Colic lymph node (tissue), 1 donor: Measurements from ENCODE around the gene FLT4.

DNA sequence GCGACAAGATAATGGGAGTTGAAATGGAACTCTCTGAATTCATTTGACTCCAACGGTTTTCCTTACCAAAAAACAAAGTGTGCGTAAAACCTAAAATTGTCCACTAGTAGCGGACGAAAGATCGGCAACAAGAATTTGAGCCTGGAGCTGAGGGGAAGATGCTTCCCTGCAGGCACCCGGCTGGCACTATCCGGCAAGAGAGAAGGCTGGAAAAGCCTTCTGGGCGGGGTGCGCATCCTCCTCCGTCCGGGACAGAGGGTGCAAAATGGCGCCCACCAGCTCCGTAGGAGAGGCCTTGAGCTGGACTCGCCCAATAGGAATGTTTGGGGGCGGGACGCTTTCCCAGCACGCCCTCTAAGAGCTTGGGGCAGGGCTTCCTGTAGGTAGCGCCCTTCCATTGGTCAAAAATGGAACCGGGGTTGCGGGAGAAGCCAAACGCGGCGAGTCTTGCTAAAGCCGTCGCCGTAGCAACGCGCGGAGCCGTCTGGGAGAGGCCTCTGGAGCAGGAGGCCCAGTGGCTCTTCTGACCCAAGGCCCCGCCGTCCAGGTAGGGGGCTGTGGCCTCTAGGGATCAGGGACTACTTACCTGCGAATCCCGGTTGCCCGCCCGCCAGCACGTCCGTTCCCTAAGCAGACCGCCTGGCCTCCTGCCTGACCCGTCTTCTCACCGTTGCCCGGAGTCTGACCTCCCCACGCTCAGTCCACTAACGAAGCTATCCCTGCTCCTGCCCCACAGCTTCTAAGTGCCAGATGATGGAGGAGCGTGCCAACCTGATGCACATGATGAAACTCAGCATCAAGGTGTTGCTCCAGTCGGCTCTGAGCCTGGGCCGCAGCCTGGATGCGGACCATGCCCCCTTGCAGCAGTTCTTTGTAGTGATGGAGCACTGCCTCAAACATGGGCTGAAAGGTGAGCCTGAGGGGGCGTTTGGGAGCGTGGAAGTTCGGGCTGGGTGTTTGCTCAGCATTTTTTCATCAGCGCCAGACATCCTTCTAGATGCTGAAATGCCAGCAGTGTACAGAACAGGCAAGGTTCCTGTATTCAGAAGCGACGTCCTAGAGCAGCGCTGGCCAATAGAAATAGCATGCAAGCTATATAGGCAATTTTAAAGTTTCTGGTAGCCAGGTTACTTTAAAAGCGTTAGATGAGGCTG is 9.3 kb downstream of the RUFY1 start:
- PRO-cap, result bidirectional peak, plus-strand start at position 453 of the sequence, minus-strand start at position 251 of the sequence

DNA sequence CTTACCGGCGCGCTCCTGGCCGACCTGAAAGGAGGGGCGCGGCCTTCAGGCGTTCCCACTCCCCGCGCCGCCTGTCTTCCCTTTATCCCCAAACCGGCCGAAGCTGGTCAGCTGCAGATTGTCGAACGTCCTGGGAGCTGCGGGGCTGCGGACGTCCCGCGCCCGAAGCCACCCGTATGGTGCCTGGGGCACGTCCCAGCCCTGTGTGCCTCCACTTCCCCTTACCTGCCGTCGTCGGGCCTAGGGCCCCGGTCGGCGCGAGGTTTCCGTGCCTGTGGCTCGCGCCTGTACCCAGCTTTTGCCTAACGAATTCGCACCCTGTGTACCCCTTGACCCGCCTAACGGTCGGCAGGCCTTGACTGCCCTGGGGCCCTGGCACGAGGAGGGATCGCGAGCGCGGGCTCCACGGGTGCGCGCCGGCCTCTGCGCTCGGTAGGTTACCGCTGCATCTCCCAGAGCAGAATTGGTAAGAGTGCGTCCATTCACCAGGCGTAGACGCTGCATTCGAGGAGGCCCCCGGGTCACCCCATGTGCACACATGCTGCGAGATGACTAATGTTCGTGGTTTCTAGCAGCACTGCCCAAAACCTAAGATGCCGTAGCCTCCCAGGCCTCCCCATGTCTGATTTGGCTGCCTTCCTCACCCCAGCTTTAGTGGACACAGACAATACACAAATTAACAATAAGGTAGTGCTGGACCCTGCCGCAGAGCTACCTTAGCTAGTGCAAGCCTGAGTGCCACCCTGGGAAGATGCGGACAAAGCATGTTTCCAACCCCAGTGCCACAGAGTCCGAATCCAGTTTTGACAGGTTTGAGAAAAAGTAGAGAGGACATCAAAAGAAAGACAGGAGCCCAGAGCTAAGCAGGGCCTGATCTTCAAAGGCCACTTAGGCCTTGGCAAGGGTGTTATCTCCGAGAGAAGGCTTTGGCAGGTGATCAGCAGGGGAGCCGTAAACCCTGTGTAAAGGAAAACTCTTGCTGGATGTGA is 915 bp upstream of the HNRNPH1 start:
- PRO-cap, result unidirectional peak, plus-strand start at position 110 of the sequence; bidirectional peak, plus-strand start at position 224 of the sequence, minus-strand start at position 207 of the sequence; unidirectional peak, minus-strand start at position 465 of the sequence

- PRO-cap, result no peak
Measured at GRCh38 chr5:179709581-179710156, 10.9 kb downstream of the CANX start.

- PRO-cap, result no peak
Measured at GRCh38 chr5:179766273-179767129, 27.3 kb upstream of the LTC4S start.

DNA sequence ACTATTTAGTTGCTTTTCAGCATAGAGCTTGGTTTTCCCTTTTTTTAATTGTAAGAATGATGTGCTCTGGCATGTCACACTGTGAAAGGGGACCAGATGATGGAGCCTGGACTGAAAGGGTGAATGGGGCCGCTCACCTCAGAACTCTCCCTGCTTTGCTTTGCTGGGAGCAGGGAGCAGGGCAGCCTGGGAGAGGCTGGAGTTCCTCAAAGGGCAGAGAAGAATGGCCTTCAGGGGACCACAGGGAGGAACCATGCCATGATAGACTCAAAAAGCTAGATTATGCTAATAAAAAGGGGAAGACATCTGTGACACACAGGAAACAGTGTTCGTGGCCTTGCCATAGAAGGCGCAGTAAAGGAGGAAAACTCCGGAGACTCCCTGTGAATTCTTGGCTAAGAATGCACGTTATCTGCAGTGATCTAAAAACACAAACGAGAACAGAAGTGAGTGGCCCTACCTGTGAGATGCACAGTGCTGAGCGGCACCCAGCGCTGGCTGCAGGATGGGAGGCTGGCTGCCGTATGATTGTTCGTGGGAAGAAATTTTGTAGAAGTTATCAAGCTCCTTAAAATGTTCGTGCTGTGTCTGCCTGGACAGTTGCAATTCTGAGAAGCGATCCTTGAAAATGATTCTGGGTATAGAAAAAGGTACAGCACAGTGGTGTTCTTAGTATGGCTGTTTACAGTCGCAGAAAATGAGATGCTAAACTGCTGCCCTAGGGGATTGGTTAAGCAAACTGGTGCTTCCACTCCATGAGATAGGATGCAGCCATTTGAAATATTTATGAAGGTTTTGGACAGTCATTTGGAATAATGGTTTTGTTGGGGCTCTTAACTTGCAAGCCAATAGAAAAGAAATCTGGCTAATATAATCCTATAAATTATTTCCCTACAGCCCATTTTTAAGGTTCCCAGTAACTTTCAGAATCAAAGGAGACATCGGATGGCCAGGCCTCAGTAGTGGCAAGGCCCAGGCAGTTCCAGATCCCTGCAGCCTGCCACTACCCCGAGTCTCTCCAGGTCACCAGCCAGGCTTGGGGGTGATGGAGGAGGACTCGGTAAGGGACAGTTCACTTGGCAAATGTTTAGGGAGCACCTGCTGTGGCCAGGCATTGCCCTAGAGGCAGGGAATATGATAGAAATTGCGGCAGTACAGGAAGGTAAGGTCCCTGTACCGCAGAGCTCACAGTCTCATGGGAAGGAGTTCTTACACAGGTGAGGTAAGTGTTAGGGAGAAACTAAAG is 15.6 kb upstream of the LTC4S start:
- PRO-cap, result no peak

DNA sequence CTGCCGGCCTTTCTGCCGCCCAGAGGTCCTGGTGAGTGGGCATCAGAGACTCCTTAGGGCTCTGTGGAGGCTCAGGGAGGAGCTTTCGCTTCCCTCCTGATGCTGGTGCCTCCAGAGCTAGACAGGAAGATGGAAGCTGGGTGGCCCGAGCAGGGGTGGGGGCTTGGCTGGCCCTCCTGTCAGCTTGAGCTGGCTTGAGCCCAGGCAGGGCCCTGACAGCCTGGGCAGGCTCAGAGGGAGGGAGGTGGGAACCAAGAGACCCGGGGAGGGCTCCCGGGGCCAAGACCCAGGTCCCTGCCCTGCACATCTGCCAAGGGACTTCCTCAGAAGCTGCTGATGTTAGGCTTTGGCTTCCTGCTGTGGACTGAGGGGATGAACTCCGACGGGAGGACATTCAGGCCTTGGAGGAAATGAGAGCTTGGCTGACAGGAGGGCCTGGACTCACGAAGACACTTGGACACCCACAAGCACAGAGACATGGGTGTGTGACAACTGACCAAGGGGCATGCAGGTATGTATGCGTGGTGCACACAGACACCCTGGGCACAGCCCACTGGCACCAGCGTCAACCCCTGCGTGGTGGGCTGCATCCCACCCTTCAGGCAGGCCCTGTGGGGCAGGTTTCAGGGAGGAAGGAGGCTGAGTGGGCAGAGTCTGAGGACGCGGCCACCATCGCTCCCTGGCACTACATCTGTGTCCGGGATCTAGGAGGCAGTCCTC is 1.8 kb upstream of the LTC4S start:
- PRO-cap, result no peak

- PRO-cap, result no peak
Measured at GRCh38 chr5:179832499-179833330, 12.0 kb downstream of the SQSTM1 start.

GRCh38 chr5:179912022-179912712 is 4.5 kb upstream of the TBC1D9B start:
- PRO-cap, result no peak

- PRO-cap, result no peak
Measured at GRCh38 chr5:180054245-180054939, 17.2 kb downstream of the RNF130 start.

- PRO-cap, result unidirectional peak, minus-strand start at chr5:180080818
Measured at GRCh38 chr5:180080589-180081372, 9.2 kb upstream of the RNF130 start.

DNA sequence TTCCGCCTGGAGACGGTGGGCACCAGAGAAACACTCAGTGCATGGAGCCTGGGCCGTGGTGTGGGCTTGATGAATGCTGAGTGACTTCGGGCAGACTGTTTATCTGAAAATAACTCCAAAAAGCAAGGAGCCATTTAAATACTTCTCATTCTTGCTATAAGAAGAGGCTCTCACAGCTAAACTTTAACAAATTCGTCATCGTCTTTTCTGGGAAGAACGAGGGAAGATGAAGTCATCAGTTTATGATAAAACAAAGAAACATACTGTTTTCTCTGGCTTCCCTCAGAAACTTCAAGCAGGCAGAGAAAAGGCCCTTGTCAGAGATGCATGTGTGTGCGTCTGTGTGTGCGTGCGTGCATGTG is 35.0 kb downstream of the RASGEF1C start:
- PRO-cap, result no peak

DNA sequence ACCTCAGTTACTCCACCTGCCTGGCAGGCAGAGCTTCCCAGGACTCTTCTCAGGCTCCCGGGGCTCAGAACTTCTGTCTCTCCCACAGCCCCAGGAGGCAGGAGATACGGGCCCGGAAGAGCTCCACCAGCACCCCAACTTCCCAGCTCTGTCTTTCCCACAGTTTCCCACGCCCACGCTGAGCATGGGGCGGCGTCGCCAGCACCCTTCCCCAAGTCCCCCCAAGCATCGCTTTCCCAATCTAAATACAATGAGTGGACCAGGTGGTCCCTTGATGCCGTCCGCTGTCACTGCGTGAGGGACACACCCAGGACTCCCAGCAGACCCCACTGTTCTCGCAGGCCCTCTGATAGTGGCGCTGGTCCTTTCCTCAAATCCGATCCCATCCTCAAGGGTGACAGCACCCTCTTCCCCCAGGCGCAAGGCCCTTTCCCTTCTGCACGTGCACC is 803 bp downstream of the RASGEF1C start:
- PRO-cap, result no peak

GRCh38 chr5:180247800-180248379 is 38.9 kb upstream of the RASGEF1C start:
- PRO-cap, result no peak

GRCh38 chr5:180331434-180332431 is 21.4 kb downstream of the GFPT2 start:
- PRO-cap, result no peak

DNA sequence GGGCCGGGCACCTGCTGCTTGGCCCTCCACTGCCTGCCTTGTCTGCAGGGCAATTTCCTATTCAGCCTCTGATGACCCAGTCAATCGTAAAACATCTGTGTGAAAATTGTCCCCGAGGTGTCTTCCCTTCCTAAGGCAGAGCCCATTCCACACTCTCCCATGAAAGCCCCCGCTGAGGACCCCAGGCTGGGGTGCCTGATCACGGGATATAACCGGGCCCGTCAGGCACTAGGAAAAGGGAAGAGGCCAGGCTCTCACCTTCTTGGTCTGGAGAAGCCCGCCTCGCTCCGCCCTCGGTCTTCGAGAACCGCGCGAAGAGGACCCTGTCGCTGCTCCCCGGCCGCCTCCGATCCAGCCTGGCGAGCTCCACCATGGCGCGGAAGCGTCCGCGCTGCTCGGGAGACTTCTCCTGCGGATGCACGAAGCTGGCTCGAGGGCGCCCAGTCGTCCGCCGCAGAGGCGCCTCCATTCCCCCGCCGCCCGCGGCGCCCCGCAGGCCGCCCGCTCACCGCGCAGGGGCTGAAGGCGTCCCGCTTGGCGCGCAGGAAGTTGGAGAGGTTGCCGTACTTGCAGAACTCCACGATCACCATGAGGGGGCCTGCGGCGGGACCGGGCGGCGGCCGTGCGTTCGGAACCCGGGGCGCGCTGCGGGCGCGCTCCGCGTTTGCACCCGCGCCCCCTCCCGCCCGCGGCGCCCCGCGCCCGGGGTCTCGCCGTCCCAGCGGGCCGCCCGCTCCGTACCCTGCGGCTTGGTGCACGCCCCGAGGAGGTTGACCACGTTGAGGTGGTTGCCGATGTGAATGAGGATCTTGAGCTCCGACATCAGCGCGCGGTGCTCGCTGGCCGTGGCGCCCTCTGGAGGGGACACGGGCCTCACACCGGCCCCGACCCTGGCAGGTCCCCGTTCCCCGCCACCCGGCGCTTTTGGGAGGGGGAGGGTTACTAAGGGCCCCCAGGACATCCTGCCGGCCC is 27.5 kb upstream of the SCGB3A1 start:
- PRO-cap, result no peak

DNA sequence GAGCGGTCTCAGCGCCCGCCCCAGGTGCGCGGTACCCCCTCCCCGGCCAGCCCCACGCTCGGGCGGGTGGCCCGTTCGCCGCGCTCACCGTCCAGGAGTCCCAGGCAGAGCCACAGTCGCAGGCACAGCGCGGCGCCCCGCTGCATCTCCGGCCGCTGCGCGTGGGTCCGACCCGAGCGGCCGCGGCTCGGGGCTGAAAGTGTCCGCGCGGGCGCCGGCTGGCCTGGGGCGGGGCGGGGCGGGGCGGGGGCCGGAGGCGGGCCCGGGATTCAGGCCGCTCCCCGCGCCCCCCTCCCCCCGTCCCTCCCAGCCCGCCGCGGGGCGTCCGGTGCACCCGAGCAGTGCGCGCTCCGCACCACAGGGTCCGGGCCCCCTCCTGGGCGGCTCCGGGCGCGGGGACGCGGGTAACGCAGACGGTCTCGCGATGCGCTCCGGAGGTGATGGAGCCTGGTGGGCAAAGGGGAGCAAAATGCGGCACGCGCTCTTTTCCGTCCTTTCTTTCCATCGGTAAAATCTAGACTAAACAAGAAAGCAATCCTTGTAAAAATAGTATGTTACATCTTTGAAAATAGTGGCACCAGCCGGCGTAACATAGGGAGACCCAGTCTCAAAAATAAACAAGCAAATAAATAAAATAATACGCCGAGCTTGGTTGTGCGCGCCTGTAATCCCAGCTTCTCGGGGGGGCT is at the start of gene FLT4:
TSS of gene FLT4 (minus strand) at position 201 of the 689 bp plus-strand sequence.
- PRO-cap, result bidirectional peak, plus-strand start at position 360 of the sequence, minus-strand start at position 189 of the sequence

GRCh38 chr5:180798166-180798739 is 4.4 kb downstream of the MGAT1 start:
- PRO-cap, result no peak

- PRO-cap, result bidirectional peak, plus-strand start at chr5:180806813, minus-strand start at chr5:180806720
Measured at GRCh38 chr5:180806314-180807158, 3.9 kb upstream of the MGAT1 start.

GRCh38 chr5:180816501-180817779 is 14.3 kb upstream of the MGAT1 start:
- PRO-cap, result unidirectional peak, plus-strand start at chr5:180816710

DNA sequence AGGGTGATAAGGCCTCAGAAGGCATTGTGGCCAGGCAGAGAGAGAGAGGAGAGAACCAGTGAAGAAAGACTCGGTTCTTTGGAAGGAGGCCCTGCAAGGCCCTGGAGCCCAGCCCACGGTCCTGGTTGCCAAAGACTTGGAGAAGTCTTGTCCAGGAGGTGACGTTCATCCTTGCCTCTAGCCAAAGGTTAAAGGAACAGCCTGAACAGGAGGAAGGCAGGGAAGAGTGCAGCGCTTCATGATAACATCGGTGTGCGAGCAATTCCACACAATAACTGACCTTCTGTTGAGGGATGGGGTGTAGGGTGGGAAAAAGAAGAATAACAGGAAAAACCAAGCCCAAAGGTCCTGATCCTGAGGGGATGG is 17.7 kb upstream of the MGAT1 start:
- PRO-cap, result bidirectional peak, plus-strand start at position 208 of the sequence, minus-strand start at position 70 of the sequence